Mucosa of descending colon (tissue), 1 donor: ENCODE measurements around the genes PUS10, SANBR and XPO1.

GRCh38 chr2:61017783-61018467, at the start of gene PUS10:
TSS of gene PUS10 (minus strand) at chr2:61018255.
- PRO-cap = bidirectional peak, plus-strand start at chr2:61018363, minus-strand start at chr2:61018145

DNA sequence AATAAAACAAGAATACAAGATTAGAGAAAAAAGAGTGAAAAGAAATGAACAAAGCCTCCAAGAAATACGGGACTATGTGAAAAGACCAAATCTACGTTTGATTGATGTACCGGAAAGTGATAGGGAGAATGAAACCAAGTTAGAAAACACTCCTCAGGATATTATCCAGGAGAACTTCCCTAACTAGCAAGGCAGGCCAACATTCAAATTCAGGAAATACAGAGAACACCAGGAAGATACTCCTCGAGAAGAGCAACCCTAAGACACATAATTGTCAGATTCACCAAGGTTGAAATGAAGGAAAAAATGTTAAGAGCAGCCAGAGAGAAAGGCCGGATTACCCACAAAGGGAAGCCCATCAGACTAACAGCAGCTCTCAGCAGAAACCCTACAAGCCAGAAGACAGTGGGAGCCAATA, 18.0 kb upstream of the PUS10 start:
- PRO-cap = no peak

- PRO-cap = bidirectional peak, plus-strand start at chr2:61065919, minus-strand start at chr2:61065699
Observed at GRCh38 chr2:61065481-61065829, 216 bp upstream of the SANBR start.

DNA sequence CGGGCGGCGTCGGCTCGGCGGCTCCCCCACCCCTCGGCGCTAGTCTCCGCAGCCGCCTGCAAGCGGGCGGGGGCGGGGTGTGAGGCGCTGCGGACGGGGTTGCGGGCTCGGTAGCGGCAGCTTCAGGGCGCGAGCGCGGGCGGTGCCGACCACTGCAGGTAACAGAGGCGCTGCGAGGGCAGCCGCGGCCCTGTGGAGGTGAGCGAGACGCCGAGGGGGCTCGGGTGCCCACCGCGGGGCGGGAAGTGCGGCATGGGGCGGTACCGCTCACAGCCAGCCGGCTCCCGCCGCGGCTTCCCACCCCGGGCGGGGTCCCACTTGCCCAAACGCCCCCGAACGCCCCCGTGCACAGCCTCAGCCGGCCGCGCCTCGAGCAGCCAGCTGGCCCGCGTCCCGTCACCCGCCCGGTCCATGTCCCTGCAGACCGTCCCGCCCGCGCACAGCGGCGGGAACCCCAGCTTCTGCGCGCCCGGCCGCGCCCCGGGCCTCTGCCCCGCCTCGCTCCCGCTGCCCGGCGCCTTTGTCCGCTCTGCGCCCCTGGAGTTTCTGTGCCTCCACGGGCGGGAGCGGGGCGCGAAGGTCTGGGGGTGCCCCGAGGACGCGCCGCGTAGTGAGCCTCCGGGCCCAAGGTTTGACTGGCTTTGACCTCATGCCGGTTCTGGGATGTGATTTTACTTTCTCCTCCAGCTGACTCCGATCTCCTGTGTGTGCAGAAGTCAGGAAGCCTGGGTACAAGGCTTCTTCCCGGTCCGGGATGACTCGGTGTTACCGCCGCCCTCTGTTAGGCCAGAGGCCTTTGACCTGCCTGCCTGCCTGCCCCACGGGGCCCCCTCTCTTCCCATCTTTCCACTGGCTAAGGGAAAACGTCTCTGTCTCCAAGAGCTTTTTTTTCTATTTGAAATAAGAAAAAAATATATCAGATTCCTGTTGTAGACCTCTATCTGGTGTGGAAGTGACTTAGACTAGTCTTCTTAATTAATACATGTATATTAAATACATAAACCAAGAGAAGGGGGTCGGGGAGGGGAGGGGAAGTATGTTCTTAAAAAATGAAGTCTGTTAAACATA, at the start of gene SANBR:
Gene SANBR, plus strand, starts transcription at position 42 of the 1,068 bp plus-strand sequence.
- PRO-cap = bidirectional peak, plus-strand start at position 90 of the sequence, minus-strand start outside the sequence; unidirectional peak, minus-strand start at position 709 of the sequence

DNA sequence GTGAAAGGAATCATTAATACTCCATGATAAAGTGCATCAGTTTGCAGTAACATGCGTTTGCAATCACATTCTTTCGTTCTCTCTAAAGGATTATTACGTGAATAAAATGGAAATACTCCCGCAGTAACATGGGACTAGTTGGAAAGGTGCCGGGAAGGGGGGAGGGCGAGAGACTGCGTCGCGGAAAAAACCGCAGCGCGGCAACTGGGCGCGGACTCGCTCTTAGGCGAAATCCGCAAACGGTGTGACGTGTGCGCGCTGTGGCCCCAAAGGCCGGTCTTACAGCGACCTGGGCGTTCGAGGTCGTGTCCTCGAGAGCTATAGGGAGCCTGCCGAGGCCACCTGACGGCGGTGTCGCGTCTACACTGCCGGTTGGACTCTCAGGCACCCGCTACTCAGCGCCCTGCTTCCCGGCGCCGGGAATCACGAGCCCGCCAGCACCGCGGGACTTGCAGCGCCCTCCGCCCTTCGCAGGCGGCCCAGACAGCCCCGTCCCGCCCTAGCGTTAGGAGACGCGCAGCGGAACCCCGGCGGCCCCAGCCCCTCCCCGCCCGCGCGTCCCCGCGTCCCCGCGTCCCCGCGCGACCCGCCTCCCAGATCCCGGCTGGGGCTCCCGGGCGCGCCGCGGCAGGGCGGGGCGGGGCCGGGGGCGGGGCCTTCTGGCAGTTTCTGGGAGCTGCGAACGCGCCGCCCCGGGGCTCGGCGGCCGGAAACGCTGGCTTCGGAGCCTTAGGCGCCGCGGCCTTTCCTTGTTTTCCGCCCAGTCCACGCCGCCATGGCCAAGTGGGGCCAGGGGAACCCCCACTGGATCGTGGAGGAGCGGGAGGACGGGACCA, 15.0 kb downstream of the C2orf74 start:
- PRO-cap = bidirectional peak, plus-strand start at position 250 of the sequence, minus-strand start at position 281 of the sequence; bidirectional peak, plus-strand start at position 709 of the sequence, minus-strand start at position 485 of the sequence

GRCh38 chr2:61187853-61188806, 26.1 kb downstream of the C2orf74 start:
- PRO-cap = no peak

DNA sequence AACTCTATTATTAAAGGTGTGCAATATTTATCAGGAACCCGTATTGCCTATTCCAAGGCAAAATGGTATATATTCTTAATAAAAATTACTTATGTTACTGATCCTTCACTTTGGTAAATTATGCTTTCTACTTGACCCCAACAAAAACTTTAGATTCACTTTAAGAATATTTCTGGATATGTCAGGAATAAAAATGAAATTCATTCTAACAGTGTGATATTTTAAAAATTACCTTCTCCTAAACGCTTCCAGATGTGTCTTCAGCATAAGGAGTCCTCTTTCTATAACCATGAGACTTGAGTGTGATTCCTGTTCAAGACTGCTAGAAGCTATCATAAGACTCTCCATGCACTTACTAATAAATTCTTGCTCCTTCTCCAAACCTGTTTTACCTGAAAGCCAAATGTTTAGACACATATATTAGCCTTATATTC, 152.4 kb downstream of the C2orf74 start:
- PRO-cap = no peak

GRCh38 chr2:61493328-61494507, 22.8 kb upstream of the USP34 start:
- PRO-cap = no peak

DNA sequence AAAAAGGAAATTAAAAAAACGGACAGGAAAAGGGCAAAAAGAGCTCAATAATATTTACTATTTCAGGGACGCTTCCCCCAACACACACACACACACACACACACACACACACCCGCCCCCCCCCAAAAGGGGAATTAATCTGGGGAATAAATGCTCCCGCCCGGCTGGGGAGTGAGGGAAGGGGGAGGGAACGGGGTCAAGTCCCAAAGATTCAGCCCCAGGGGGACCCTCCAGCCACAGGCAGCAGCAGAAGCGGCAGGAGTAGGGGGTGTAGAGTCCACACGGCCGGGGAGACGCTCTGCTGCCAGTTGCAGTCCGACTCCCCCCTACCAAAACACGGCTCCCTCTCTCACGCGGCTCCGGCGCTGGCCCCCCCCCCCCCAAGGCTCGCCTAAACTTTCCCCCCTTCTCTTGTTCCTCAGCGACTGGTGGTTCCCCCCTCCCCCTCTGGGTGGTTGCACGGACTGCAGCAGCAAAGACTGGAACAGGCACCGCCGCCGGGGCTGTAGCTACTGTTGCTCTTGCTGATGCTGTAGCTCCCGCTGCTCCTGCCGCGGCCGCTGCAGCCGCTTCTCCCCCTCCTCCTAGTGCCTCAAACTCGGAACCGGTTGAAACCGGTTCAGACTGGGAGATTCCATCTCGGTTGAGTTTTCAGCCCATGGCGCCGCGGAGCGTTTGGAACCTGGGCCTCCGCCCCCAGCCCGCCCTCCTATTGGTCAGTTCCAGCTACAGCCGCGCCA, at the start of gene XPO1:
Gene XPO1, minus strand, starts transcription at position 684 of the 740 bp plus-strand sequence.
- PRO-cap = bidirectional peak, plus-strand start at position 280 of the sequence, minus-strand start at position 303 of the sequence; bidirectional peak, plus-strand start at position 472 of the sequence, minus-strand start at position 586 of the sequence

DNA sequence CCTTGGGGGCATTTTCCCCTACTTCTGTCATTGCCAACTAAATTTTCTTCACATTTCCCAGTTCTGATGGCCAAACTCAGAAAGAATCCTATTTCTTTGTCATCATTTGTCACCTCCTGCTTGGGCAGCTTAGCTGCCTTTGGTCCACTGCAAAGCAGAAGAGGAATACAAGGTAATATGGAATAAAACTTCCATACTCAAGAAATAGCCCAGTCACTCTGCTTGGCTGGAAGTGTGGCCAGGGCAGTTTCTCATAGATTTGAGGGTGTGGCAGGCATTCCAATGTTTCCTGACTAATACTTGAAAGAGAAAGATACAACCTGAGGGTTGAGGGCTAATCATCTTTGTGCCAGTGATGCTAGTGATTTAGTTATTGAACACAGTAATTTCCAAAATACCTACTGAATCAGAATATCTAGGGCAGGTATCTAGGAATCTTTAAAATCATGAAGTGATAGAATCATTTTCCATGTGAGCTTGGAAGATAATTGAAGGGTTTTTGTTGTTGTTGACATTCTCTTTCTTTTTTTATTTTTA, 83.1 kb downstream of the FAM161A start:
- PRO-cap = no peak

GRCh38 chr2:61950524-61951057, 45.1 kb downstream of the COMMD1 start:
- PRO-cap = no peak

DNA sequence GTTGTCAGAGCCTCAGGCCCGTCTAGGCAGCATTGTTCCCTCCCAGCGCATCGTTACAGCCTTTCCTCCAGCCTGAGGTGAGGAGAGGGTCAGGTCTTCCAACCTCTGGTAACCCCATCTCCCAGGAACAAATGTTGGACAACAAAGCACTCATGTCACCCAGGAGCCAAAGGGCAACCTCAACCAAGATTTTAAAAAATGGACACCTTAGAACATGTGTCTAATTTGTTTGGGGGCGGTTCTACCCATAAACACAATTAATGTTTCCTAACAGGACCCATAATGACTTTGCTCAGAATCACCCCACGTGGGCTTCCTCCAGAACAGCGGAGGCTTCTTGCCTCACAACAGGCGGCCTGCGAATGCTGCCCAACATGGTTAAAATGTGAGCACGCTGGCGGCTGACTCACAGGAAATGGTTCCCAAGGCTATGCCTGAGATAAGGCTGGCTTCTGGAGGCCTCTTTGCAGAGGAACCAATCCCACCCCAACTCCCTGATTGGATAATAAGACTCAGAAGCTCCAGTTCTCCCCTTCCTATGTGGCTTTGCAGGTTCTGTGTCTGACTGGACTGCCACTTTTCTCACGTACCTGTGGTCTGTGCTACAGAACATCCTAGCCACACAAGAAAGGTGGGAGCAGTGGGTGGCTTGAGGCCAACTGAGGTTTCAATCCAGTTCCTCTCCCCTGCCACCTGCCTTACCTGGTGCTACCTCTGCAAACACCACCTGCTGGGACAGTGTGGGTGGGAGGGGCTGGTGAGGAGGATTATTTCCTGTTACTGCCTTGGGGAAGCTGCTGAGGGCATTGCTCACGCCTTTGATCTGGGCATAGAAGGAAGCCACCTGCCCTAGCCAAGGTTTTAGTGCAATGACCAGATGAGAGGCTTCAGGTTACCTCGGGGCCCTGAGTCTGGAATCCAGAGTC, 108.8 kb downstream of the B3GNT2 start:
- PRO-cap = no peak

- PRO-cap = no peak
Observed at GRCh38 chr2:62415611-62415924, 90.4 kb downstream of the TMEM17 start.

- PRO-cap = no peak
Observed at GRCh38 chr2:62488951-62489451, 17.0 kb downstream of the TMEM17 start.

DNA sequence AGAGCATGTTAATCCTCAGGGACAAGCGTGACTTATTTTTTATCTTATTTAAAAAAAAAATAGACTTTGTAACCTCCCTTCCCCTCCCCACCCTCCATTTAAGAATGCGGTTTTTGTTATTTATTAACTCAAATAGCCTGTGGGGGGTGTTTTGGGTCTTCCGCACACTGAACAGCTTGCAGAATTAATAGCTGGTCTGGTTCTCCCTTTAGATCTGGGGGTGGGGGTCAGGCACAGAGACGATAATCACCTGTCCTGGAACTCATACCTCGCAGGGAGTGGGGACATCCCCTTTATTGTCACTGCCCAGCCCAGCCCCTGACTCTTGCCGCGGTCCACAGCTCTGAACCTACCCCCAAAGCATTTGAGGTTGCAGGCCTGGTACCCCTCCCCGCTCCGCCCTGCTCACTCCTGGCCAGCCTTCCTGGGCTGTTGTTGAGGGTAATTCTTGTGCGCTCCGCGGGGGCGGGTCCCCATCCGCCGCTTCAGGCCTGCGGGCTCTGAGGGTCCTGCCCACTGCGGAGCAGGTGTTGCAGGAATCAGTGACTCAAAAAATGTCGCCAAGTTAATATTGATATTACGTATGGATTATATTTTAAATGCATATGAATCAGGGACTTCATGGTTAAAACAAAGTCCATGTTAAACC, 64.4 kb upstream of the TMEM17 start:
- PRO-cap = no peak

GRCh38 chr2:62706366-62706533, 737 bp downstream of the EHBP1 start:
- PRO-cap = no peak

DNA sequence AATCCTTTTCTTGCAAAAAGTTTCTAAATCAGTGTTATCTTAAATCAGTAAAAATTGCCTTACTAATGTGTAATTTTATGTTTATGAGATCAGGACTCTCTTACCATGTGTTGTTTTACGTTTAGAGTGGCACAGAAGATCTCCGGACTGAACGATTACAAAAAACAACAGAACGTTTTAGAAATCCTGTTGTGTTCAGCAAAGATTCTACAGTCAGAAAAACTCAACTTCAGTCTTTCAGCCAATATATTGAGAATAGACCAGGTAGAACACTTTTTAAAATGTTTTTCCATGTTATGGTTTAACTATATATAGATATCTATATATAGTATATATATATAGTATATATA, 57.2 kb upstream of the OTX1 start:
- PRO-cap = no peak

DNA sequence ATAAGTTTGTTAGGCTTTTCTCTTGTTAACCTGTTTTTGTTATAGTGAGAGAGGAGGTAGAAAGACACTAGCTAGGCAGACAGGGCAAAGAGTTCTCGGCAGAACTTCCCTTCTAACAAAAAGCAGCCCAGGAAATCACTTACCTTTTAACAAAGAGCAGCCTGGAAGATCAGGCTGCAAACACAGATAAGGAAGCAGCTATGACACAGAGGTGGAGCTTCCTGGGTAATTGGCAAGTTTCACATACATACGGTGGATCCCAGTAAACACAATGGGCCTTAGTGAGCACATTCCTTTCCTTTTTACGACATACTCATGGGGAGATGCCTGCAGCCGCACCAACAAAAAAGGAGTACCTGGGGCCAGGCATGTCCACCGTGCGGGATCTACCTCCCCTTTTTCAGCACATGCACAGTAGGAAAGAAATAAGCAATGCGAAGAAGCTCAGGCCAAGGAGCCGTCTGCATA, 26.3 kb downstream of the MDH1 start:
- PRO-cap = no peak

GRCh38 chr2:63849041-63850071, 7.7 kb downstream of the UGP2 start:
- PRO-cap = no peak

DNA sequence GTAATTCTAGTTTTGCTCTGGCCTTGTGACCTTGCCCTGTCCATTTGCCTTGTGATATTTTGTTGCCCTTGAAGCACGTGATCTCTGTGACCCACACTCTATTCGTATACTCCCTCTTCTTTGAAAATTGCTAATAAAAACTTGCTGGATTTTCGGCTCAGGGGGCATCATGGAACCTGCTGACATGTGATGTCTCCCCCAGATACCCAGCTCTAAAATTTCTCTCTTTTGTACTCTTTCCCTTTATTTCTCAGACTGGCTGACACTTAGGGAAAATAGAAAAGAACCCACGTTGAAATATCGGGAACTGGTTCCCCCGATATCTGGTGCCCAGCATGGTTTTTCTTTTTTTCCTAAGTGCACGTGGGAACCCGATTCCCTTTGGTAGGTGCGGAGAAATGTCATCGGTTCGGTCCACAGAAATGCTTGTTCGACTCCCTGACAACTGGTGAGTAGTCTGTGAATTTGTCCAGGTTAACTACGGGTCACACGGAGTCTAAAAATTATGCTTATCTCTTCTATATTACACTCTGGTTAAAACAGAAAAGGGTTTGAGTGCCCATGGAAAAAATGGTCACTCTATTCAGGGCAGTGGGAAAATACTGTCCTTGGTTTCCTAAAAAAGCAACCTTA, 29.9 kb downstream of the VPS54 start:
- PRO-cap = no peak